Renal cortical epithelial cell (primary cell): ENCODE results near the genes ACADS, SPPL3 and ANAPC5.

DNA sequence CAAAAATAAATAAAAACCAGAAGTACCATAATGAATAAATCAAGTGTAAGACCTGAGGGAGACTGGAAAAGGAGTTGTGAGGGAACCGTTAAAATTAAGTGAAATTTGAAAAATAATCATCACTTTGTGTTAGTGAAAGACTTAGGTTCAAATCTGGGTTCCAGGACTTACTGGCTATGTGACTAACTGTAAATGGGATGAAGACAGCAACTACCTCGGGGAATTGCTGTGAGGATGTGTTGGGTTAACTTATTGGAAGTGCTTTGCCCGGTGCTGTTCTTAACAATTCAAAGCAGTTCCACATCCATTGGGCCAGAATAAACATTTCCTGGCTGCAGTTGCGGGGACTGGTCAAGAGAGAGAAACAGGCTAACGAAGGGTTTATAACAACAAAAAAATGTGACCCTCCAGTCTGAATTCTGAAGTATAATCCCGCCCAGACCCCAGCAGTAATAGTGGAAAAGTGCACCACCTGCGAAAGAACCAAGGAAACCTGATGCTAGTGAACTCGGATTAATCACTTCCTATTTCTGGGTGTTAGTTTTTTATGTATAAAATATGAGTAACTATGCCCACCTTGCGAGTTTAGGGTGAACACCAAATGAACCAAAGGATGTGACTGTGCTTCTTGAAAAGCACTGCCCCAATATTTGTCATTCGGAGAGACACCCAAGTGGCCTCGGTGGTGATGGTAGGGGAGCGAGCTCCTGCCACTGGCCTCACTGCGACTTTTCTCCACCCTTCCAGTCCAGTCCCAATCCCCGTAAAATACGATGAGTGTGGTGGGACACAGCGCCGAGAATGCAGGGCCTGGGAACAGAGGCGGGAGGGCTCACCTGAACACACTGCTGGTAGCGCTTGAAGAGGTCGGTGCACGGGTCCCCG lies 552 bp downstream of the TRIAP1 start:
- RRBS, result no CpG with 5 or more reads among the region's 22 CpGs

GRCh38 chr12:120452947-120453482 lies 6.8 kb downstream of the GATC start:
- RRBS, result no CpG with 5 or more reads among the region's 3 CpGs

DNA sequence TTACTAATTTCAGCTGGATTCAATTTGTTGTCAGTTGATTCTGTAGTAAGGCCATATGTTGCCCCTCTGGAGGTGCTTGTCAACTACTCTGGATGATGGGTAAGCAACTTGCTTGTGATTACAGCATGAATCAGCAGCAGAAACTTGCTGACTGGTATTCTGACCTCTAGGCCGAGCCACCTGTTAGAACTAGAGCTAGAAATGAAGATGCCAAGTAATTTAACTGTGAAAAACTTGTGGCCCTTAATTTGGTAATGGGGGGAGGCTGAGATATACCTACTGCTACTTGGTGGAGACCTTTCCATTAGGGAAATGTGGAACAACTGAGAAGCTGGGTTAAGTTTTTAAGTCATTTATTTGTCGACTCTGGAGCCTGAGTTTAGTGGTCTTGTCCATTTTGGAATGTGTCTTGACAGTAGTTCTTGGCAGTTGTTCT lies 5.2 kb downstream of the RNF10 start:
- RRBS, result no CpG with 5 or more reads among the region's 2 CpGs

DNA sequence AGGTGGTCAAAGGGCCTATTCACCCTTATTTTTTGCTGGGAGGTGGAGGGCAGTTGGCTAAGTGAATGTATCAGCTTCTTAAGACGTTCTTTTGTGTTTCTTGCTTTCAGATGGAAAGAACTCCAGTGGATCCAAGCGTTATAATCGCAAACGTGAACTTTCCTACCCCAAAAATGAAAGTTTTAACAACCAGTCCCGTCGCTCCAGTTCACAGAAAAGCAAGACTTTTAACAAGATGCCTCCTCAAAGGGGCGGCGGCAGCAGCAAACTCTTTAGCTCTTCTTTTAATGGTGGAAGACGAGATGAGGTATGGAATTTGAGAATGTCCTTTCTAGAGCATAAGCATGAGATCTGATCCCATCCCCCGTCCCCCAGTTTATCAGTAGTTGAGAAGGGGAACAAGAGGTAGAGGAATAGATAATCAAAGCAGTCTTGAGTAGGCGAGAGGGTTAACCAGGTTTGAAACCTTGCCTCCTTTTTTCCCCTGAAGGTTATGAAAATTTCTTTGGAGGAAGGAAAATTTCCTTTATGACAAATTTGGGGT lies 12.2 kb downstream of the RNF10 start:
- RRBS, result no CpG with 5 or more reads among the region's 11 CpGs

DNA sequence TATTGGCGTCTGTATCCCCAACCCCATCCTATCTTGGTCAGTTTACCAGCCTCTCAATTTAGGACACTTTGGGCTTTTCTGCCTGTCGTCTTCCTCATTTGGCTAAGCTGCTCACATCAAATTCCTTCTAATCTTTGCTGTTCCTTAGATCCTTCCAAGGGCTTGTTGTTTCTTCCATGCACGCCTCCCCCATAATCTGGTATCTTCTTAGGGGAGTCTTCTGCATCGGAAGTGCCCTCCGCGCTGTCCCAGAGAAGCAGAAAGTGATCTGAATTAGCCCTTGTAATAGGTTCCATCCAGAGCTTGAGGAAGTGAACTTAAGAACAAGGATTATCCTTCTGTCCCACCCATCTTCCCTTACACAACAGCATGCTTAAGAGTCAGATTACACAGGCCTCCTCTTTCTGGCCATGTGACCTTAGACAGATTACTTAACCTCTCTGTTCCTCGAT lies 11.2 kb downstream of the CABP1 start:
- RRBS, result no CpG with 5 or more reads among the region's 7 CpGs

GRCh38 chr12:120697605-120698404 lies 10.9 kb downstream of the MLEC start:
- RRBS, result no CpG with 5 or more reads among the region's 5 CpGs

GRCh38 chr12:120725557-120726666 lies at the start of gene ACADS:
TSS of gene ACADS (plus strand) at chr12:120725826.
- RRBS, result under 1% methylated on average over 30 of the region's 78 CpGs

GRCh38 chr12:120904204-120904562 lies at the start of gene SPPL3:
TSS of gene SPPL3 (minus strand) at chr12:120904358.
- RRBS, result no CpG with 5 or more reads among the region's 53 CpGs

GRCh38 chr12:120929181-120929734 lies 25.1 kb upstream of the SPPL3 start:
- RRBS, result no CpG with 5 or more reads among the region's 9 CpGs

- RRBS, result 66% methylated on average over 5 of the region's 13 CpGs
These were observed 16.8 kb downstream of the C12orf43 start for GRCh38 chr12:120999396-120999948.

DNA sequence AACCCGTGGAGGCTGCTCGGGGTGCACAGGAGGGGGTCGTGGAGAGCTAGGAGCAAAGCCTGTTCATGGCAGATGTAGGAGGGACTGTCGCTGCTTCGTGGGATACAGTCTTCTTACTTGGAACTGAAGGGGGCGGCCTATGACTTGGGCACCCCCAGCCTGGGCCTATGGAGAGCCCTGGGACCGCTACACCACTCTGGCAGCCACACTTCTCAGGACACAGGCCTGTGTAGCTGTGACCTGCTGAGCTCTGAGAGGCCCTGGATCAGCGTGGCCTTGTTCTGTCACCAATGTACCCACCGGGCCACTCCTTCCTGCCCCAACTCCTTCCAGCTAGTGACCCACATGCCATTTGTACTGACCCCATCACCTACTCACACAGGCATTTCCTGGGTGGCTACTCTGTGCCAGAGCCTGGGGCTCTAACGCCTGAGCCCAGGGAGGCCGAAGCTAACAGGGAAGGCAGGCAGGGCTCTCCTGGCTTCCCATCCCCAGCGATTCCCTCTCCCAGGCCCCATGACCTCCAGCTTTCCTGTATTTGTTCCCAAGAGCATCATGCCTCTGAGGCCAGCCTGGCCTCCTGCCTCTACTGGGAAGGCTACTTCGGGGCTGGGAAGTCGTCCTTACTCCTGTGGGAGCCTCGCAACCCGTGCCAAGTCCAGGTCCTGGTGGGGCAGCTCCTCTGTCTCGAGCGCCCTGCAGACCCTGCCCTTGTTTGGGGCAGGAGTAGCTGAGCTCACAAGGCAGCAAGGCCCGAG lies 14.7 kb downstream of the C12orf43 start:
- RRBS, result no CpG with 5 or more reads among the region's 19 CpGs

- RRBS, result no CpG with 5 or more reads among the region's 2 CpGs
These were observed 15.8 kb upstream of the P2RX7 start for GRCh38 chr12:121116877-121117263.

GRCh38 chr12:121154820-121155358 lies 22.2 kb downstream of the P2RX7 start:
- RRBS, result no CpG with 5 or more reads among the region's 13 CpGs

- RRBS, result no CpG with 5 or more reads among the region's 22 CpGs
These were observed 22.3 kb downstream of the P2RX4 start for GRCh38 chr12:121231882-121232950.

DNA sequence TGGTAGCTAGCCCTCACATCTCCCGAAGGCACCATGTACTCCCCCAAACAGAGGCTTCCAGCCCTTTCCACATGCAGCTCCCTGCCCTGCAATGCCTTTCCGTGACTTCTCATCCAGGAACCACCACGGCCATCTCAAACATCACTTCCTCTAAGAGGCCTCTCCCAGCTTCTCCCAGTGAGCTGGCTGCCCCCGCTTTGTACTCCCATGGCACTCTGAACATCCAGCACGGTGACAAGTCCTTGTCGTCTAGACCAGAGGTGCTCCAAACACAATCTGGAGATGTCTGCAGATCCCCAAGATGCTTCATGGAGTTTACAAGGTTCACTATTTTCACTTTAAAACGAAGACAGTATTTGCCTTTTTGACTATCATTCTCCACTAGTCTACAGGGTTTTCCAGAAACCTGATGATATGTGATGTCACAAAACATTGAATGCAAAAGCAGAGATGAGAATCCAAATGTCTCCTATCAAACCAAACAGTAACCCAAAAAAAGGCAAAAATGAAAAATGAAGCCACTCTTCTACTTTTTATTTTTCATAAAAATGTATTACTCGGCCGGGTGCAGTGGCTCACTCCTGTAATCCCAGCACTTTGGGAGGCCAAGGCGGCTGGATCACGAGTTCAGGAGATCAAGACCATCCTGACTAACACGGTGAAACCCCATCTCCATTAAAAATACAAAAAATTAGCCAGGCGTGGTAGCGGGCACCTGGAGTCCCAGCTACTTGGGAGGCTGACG lies 34.7 kb downstream of the CAMKK2 start:
- RRBS, result no CpG with 5 or more reads among the region's 15 CpGs

DNA sequence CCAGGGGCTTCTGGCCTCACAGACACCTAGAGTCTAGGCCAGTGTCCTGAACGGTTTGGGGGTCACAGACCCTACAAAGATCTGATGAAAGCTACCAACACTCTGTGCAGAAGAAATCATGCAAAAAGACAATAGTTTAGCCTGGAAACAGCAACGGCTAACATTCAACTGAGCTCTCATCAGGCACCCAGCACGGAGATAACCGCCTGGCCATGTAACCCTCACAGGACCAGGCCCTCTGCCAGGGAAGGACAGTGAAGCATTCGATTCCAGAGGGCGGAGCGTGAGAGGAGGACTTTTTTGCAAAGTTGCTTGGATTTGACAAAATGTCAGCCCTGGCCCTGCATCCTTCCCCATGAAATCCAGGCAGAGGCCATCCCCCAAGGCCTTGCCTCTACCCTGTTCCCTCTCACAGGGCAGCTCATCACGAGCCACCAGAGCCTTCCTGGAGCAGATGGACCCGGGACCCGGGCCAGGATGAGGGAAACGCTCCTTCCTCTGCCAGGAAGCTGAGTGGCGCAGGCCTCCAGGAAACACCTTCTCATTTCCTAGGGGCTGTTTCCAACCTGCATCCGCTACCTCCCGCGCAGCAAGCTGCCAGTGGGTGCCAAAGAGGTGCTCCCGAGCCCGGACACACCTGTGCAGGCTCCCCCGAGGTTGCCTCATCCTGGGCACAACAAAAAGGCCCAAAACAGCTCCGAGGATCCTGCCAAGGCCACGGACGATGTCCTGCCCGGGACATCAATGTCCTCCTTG lies 17.0 kb downstream of the CAMKK2 start:
- RRBS, result no CpG with 5 or more reads among the region's 22 CpGs

DNA sequence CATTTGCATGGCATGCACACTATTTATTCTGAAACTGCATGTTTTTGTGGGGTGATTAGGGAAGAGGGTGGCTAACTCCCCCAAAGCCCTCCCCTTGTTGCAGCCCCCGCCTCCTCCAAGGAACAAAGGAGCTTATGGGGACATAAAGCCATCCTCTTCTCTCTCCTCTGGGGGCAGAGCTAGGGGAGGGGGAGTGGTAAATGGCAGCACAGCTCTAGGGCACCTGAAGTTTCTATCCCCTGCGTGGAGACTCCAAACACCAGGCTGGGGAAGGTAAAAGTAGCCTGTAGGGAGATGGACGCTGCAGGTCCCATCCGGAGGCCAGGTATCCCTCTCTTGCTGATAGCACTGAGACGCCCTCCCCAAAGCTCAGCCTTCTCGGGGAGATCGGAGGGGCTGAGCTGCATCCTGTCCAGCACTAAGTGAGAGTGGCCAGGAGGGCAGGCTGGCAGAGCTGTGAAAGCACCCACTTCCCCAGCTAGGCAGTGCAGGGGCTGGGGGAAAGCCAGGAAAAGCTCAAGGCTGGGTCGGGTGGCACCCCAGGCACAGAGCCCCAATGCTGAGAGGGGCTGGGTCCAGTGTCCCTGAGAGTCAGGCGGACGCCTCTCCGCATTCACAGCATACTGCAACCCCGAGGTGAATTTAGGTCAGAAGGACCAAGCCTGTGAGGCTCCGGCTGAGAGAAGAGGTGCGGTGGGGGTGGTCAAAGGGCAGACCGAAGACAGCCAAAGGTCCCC lies 961 bp downstream of the CAMKK2 start:
- RRBS, result no CpG with 5 or more reads among the region's 15 CpGs

DNA sequence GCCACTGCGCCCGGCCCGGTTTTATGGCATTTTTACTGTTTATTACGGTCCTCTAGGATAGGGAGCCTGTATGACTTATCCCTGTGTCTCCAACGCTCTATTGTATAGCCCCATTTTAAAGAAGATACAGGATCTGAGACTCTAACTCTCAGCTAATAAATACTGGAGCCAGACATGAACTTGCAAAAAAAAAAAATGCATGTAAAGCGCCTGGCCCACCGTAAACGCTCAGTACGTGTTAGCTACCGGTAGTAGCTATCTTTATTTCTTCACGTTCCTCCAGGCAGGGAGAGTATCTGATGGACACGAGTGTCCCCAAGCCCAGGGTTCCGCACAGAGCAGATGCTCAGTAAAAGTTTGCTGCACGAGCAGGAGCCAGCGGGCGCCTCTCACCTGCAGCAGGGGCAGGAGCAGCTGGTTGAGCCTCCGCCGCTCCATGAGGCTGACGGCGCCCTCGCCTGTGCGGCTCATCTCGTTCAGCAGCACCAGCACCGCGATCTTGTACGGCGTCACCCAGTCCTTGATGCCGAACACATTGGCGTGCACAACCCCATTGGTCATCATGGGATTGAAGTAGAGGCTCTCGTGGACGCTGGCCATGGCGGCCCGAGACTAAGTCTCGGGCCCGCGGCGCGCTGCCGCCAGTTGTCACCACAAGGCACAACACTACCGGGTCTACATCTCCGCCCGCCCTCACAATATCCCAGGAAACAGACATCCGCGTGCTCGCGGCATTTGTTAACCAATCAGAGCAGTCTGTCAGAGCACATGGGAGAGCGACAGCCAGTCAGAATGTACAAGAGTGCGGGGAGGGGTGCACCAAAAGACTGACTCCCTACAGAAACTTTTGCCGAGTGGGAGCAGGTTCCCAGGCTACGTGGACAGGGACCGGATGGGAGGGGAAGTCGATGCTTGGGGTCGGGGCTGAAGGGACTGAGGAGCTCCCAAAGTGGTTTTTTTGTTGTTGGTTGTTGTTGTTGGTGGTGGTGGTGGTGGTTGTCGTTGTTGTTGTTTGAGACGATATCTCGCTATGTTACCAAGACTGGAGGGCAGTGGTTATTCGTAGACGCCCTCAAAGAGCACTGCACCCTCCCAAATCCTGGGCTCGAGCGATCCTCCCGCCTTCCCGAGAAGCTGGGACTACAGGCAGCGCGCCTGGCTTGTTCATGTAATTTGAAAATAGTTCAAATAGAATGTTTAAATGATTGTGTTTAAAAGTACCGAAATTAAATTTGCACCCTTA lies at the start of gene ANAPC5:
ANAPC5 (minus strand) TSS at position 671 of the 1,243 bp plus-strand sequence.
- RRBS, result no CpG with 5 or more reads among the region's 65 CpGs

DNA sequence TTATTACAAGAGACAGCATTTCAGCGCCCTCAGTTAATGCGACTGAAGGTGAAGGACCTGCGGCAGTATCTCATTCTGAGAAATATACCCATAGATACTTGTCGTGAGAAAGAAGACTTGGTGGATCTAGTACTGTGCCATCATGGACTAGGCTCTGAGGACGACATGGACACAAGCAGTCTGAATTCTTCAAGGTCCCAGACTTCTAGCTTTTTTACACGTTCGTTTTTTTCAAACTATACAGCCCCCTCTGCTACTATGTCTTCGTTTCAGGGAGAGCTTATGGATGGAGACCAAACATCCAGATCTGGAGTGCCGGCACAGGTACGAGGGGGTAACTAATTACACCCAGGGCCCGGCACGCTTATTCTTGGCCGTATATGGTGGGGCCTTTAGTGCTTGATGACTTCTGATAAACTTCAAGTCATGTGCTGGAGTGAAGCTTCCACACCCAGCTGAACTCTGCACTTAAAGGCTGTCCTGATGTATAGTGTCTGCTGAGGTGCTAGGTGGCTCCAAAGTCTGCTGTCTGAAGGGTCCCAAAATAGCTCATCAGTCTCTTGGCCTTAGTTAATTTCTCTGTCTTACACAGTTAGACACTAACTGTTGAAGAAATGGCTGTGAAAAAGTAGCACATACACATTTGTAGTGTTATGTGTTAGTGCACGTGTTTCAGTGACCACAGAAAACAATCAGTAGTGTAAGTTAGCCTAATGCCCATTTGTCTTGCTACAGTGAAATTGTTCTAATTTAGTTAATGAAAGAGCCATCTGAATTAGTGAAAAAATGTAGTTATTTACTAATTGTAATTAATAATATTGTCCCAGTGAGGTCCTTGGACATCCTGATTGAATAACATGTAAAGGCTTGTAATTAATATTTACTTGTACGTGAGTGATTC lies 17.9 kb downstream of the RNF34 start:
- RRBS, result no CpG with 5 or more reads among the region's 15 CpGs

GRCh38 chr12:121440587-121441407 lies 40.9 kb downstream of the RNF34 start:
- RRBS, result 93% methylated on average over 15 of the region's 29 CpGs